Choroid plexus epithelial cell (primary cell): ENCODE measurements around a stretch of chr11.

- RRBS = no CpG with 5 or more reads among the region's 6 CpGs
These were observed 42.1 kb downstream of the FLI1 start for GRCh38 chr11:128735992-128736405.

- RRBS = no CpG with 5 or more reads among the region's 8 CpGs
These were observed 80.2 kb downstream of the KCNJ1 start for GRCh38 chr11:128786802-128787433.

DNA sequence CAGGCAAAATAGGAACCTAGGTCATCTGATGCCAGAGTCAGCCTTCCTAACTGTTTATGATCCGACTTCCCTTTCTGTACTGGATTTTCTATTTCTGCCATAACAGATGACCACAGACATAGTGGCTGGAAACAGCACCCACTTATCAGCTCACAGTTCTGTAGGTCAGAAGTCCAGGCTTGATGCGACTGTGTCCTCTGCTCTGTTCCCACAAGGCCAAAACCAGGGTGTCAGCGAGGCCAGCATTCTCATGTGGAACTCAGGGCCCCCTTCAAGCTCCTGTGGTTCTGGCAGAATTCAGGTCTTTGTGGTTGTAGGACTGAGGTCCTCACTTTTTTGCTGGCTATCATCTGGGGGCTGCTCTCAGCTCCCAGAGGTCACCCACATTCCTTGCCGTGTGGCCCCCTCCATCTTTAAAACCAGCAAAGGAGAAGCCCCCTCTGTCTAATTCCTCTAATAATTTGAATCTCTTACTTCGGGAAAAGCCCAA, 15.1 kb downstream of the KCNJ5 start:
- RRBS = no CpG with 5 or more reads among the region's 5 CpGs

- RRBS = 95% methylated on average over 6 of the region's 22 CpGs
These were observed 26.7 kb upstream of the TP53AIP1 start for GRCh38 chr11:128969201-128970037.

DNA sequence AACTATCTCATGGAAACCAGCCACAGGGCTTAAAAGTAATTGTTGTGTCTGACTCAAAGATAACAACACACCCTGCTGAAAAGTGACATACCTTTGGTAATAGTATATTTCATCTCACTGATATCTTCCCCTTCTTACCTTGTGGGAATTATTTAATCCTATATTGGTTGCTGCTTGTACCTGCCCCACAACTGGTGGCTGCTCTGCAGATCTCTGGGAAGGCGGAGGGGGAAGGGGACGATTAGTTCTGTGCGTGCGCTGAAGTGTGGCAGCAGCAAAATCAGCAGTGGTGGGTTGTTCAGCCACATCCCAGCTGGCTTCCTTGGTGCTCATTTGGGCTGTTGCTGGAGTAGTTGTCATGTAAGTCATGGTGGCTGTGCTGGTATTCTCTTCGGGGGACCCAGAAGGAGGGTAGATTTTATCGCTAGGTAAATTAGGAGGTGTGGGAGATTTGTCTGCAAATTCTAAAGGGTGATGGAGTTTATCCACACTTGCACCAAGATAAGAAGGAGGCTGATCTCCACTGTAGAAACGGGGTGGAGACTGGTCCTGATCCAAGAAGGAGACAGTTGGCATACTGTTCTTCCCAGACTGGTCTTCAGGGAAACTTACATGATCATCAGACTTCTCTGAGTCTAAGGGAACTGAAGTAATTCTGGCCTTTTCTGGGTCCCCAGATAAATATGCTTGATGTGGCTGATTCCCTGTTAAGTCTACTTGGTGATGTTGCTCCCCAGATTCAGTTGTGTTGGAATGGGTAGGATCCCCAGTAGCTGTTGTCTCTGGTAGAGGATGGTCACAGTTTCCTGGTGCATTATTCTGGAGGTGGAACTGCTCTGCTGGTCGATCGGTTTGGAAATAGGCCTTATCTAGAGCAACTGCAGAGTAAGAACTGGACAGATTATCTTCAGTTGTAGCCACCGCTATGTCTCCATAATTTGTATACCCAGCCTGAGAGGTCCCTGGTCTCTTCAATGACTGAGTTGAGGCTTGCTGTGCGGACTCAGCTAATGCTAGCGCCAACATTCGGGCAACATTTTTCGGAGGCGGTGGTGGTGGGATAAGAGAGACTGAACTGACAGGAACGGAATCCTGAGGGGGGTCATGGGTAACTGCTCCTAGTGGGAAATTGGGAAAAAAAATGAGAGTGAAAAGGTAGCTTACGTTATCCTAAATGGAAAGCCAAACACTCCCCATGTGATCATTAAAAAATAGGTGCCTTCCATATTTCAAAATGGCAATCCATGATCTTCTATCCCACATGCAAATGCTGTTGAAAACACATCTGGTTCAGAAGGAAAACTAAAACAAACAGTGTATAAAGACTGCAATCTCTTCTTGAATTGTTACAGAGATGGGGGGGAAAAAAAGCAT, 30.1 kb upstream of the TP53AIP1 start:
- RRBS = no CpG with 5 or more reads among the region's 17 CpGs

DNA sequence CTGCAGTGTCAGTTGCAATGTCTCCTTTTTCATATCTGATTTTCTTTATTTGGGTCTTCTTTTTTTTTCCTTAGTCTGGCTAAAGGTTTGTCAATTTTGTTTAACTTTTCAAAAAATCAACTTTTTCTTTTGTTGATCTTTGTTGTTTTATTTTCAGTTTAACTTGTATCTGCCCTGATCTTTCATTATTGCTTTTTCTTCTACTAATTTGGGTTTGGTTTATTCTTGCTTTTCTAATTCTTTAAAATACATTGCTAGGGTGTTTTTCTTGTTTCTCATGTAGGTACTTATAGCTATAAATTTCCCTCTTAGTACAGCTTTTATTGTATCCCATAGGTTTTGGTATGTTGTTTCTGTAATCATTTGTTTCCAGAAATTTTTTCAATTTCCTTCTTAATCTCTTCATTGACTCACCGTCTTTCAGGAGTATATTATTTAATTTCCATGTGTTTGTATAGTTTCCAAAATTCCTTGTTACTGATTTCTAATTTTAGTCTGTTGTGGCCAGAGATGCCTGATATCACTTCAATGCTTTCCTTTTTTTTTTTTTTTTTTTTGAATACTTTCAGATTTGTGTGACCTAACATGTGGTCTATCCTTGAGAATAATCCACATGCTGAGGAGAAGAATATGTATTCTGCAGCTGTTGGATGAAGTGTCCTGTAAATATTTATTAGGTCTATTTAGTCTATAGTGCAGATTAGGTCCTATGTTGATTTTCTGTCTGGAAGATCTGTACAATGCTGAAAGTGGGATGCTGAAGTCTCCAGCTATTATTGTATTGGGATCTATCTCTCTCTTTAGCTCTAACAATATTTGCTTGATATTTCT, 61.3 kb upstream of the TP53AIP1 start:
- RRBS = no CpG with 5 or more reads among the region's 1 CpG

DNA sequence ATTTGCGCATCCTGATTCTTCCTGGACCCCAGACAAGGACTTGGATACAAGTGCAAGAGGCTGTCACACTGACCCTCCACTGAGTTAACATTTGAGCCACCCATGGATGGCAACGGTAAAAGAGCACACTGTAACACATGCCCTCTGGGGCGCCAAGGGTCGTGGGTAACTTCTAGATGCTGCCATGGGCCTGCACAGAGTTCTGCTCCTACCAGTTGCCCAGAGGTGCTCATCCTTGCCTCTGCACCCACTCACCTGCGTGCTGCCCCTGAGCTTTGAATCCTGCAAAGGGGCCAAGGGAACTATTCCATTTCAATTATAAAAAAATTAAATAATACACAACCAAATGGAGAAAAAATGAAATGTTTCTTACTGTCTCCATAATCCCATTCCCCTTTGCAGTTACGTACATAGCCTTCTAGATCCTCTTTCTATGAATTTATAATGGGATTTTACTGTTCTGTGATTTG, 89.4 kb upstream of the TP53AIP1 start:
- RRBS = no CpG with 5 or more reads among the region's 6 CpGs

DNA sequence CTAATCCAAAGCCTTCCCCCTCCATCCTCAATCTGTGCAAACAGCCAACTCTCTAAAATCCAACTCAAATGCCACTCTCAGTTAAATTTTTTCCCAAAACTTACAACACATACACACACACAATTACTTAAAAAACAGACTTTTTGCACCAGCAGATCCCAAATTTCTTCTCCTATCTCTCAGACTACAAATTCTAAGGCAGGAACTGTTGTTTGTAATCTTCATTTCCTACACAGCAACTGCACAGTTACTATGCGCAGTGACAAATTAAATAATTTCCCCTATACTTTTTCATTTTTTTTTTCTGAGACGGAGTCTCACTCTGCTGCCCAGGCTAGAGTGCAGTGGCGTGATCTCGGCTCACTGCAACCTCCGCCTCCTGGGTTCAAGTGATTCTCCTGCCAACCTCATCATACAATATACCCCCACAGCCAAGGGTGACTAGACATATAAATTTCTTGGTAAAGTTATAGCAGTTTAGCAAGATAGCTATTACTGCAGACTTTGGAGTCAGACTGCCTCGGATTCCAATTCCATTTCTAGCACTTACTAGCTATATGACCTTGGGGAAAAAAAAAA, 47.7 kb upstream of the ARHGAP32 start:
- RRBS = no CpG with 5 or more reads among the region's 6 CpGs

DNA sequence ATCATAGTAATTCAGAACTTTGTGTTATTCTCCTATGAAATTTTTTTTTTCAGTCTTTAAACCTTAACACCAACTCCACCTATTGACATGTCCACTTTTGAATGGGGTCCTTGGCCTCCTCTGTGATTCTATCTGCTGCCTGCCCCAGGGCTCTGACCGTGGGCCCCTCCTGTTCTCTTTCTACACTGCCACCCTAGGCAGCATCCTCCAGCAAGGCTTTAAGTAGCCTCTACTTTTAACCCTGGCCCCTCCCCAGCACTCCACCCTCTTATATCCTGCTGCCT, 90.4 kb upstream of the ARHGAP32 start:
- RRBS = no CpG with 5 or more reads among the region's 1 CpG

DNA sequence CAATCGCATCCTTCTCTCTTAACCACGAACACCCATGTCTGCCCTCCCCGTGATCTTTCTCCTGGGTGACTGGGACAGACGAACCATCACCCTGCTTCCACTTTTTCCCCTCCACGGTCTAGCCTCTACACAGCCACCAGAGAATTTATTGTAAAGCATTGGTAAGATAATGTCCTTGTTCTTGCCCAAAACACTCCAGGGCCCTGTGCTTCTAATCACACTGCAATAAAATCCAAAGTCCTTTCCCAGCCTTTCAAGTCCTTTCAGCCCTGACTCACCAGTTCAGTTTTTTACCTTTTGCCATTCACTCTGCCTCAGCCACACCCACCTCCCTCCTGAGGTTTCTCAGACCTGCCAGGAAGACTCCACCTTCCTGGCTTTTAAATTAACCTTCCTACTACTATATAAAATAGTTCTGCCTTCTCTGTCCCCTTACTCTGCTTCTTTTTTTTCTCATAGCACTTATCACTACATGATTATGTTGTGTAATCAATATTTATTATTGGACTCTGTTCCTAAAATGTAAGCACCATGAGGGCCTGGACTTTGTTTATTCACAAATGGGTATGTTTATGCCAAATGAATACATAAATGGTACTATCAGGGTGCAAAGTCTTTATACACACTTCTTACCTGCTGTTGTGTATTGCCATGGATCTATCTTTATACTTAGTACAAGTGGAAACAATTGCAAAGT, 91.1 kb upstream of the ARHGAP32 start:
- RRBS = no CpG with 5 or more reads among the region's 5 CpGs

- RRBS = no CpG with 5 or more reads among the region's 8 CpGs
These were observed 64.0 kb upstream of the BARX2 start for GRCh38 chr11:129311601-129311994.

GRCh38 chr11:129374879-129375322, 747 bp upstream of the BARX2 start:
- RRBS = no CpG with 5 or more reads among the region's 26 CpGs

GRCh38 chr11:129386832-129387758, 11.4 kb downstream of the BARX2 start:
- RRBS = no CpG with 5 or more reads among the region's 12 CpGs

- RRBS = no CpG with 5 or more reads among the region's 5 CpGs
These were observed 217.2 kb downstream of the BARX2 start for GRCh38 chr11:129592790-129593263.

DNA sequence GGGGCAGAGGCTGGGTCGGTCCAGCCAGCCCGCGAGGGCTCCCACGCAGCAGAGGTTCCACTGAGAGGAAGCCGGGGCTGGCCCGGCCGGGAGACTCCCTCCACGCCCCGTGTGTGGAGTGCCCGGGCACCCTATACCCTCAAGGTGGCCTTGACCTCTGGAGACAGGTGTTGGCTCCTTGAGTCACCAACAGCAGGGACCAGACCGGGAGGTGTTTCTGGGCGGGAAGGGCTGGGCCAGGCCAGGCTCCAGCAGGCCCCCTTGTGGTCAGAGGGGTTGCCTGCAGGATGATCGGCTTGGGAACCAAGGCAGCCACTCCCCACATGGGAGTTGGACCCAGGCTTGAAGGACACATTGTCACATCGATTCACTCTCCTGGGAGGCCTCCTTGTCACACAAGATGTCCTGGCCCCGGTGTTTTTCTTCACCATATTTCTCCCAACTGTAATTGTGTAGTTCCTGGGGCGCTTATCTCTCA, 119.6 kb upstream of the TMEM45B start:
- RRBS = 4% methylated on average over 2 of the region's 16 CpGs

- RRBS = no CpG with 5 or more reads among the region's 21 CpGs
These were observed 52.3 kb downstream of the PRDM10 start for GRCh38 chr11:129949905-129951157.

DNA sequence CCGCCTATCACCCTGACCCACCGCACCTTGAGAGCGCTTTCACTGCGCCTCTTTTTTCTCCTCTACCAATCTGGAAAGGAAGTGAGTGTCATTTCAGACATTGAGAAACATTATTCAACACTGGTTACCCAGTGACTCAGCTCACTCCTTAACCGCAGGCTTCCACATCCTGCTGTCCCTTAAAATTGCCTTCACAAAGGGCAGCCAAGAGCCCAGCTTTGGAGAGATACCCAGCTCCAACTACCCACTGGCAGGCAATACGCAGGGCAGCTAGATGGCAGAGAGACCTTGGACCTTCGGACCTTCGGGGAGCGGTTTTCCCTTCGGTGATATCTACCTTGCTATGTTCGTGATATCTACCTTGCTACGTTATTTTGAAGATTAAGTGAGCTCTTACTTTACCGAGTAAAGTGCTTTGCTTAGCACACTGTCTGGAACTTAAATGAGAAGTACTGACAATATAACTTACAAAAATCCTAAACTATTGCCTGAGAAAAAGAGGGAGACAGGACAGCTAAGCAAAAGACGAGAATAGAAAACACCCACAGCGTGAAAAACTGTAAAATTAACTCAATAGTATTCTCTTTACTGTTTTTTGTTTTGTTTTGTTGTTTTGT, 955 bp upstream of the PRDM10 start:
- RRBS = no CpG with 5 or more reads among the region's 15 CpGs

DNA sequence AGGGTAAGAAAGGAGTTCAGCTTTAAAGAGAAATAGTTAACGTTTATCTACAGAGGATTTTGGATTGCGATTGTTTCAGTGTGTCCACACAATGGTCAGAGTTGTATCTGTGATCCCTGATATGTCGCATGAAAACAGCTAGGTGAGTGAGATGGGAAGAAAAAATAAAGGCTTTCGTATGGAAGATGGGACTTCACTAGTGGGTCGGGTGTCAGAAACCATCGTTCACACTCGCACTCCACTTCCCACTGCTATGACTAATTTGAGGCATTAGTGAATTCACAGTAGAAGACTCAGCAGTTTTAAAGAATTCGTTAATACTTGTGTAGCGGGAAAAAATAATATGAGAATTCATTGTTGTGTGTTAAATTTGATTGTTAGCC, 1.6 kb downstream of the APLP2 start:
- RRBS = no CpG with 5 or more reads among the region's 9 CpGs

GRCh38 chr11:130144013-130145232, 15.2 kb upstream of the ST14 start:
- RRBS = no CpG with 5 or more reads among the region's 25 CpGs

DNA sequence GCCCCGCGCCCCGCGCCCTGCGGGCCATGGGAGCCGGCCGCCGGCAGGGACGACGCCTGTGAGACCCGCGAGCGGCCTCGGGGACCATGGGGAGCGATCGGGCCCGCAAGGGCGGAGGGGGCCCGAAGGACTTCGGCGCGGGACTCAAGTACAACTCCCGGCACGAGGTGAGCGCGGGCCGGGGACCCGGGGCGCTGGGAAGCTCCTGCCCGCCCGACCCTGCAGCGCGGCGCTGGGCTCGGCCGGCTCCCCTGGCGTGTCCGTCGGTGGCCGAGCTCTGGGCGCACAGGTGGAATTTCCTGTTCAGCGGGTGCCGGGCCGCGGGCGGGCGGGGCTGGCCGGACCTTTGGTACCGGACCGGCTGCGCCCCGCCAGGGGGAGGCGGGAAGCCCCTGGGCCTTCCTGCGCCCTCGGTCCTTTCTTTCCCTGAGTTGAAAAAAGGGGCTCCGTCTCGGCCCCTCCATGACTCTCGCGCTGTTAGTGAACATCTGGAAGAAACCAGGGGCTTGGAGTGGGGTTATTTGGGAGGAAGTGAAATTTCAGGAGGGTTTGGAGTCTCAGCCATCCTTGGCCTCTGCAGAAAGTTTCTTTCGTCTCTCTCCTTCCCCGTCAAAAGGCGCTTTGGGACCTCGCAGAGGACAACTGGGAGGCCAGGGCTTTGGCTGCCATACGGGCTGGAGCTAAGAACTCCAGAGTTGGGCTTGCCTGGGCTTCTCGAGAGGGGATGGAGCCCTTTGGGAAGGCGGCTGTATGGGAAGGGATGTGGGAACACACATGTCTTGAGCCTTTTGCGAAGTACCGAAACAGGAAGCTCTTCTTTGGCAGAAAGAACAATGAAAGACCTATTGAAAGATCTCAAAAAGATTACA, 546 bp downstream of the ST14 start:
- RRBS = 3% methylated on average over 22 of the region's 68 CpGs